Paraaortic lymph node (tissue), 1 donor: ENCODE data around the gene ADAMTS20.

- PRO-cap = no peak
Observed at GRCh38 chr12:40474649-40475091, 217.6 kb upstream of the CNTN1 start.

- PRO-cap = no peak
Observed at GRCh38 chr12:42143995-42144174, 789 bp downstream of the GXYLT1 start.

- PRO-cap = no peak
Observed at GRCh38 chr12:42464702-42465396, 124.7 kb downstream of the PRICKLE1 start.

DNA sequence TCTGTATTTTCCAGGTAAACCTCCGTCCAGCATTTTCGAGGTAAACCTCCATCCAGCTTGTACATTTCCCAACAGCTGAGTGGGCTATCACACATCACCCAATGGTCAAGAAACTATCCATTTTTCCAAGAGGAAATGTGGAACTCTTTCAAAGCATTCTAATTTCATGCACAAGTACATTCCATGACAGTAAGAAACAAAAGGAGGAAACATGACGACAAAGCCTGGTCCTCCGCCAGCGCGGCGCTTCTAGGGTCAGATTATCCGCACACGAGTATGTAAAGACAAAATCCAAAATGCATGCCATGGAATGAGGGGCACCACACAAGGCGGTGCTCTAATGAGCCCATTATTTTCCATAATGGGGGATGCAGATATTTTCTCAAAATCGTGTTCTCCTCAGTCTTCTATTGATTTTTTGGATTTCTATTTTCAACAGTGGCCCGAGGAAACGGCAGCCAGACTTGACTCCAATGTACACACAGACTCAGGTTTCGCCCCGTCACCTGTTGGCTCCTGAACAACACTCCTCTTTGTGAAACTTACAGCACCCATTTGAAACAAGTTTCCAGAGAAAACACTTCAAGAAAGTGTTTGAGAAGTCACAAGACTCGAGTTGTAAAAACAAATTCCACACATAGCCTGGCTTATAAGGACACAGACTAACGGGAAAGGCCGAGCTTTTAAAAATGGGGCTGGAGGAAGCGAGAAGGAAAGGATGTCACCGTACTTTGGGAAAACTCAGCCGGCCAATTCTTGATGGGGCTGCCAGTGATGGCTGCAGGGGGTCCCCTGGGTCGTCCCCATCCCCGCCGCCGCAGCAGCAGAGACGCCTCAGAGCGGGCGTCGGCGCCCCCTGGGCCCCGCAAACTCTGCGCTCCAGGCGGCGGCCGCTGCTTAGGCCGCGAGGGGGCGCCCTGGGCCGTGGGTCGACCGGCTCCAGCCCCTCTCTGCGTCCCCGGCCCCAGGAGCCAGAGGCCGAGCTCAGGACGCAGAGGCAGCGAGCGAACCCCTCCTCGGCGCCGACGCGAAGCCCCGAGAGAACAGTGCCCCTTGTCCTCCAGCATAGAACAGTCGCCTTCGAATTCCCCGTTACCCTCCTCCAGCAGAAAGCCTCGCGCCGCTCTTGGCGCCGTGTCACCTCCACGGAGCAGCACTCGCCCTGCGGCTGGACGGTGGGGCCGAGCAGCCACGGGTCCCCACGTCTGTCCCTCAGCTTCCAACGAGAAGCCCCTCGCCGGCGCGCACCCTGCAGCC lies 107.1 kb downstream of the PRICKLE1 start:
- PRO-cap = unidirectional peak, plus-strand start at position 301 of the sequence; bidirectional peak, plus-strand start at position 974 of the sequence, minus-strand start at position 874 of the sequence

DNA sequence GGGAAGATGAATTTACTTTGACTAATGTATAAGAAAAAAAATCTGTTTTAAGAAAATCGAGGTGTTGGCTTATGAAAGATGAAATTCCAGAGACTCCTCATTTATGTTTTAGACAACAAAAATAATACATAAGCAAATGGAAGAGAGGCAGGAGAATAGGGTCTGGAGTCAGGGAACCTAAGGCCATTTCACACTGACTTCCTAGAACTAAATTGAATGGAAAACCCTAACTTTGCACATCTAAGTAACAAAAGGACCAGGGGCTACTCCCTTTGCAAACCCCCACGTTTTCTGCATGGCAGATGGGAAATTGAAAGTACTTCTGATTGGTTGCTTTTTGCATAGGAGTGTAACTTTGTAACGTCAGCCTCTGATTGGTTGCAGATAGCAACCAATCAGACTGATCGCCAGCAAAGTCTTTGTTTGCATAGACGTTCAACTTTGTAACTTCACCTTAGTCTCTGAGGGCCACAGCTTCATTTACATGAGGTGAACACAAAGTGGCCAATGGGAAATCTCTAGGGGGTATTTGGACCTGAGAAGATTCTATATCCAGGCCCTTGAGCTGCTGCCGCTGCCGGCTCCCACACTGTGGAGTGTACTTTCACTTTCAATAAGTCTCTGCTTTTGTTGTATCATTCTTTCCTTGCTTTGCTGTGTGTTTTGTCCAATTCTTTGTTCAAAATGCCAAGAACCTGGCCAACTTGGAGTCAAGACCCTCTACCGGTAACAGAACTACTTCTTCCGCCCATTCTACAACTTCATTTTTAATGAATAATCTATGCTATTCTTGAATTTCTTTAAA lies 102.4 kb upstream of the PRICKLE1 start:
- PRO-cap = no peak

DNA sequence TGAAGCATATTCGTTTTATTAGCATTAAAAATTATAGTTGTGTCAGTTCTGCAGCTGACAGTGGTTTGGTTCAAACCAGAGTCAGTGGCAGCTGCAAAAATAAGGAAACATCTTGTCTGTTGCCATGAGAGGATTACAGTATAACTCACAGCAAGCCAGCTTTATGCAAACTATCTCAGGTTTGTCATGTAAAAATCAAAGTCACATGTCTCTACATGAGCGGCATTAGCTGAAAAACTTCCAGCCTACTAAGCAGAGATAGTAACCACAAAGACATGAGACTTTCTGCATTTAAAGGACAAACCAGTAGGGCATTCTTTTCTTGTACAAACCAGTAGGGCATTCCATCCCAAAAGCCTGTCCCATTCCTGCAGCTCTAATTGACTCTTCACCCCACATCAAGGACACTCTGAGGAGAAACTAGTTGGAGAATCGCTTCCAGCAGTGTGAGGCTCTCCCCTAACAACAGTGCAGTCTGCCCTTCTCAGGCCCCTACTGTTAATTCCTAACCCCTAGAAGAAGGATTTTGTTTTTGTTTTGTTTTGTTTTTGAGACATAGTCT lies 279.7 kb downstream of the ADAMTS20 start:
- PRO-cap = unidirectional peak, minus-strand start at position 135 of the sequence

DNA sequence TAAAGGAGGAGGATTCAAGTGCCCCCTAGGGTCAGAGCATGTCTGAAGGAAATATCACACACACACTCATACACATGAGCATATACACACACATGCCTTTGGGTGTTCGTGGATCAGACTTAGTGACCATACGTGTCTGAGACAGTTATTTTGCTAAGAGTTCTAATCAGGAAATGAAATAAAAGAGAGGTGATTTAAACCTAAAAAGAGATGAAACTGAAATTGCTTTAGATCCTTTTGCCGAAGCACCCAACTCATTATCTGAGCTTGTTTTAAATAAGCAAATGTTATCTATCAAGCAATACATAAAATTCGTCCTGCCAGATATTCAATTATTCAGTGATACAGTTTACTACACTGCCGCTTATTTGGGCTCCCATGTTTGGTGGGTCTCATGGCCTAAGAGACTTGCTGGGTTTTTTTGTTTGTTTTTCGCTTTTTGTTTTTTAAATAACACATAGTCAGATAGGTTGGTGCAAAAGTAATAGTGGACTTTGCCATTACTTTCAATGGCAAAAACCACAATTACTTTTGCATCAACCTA lies 260.9 kb downstream of the ADAMTS20 start:
- PRO-cap = no peak

DNA sequence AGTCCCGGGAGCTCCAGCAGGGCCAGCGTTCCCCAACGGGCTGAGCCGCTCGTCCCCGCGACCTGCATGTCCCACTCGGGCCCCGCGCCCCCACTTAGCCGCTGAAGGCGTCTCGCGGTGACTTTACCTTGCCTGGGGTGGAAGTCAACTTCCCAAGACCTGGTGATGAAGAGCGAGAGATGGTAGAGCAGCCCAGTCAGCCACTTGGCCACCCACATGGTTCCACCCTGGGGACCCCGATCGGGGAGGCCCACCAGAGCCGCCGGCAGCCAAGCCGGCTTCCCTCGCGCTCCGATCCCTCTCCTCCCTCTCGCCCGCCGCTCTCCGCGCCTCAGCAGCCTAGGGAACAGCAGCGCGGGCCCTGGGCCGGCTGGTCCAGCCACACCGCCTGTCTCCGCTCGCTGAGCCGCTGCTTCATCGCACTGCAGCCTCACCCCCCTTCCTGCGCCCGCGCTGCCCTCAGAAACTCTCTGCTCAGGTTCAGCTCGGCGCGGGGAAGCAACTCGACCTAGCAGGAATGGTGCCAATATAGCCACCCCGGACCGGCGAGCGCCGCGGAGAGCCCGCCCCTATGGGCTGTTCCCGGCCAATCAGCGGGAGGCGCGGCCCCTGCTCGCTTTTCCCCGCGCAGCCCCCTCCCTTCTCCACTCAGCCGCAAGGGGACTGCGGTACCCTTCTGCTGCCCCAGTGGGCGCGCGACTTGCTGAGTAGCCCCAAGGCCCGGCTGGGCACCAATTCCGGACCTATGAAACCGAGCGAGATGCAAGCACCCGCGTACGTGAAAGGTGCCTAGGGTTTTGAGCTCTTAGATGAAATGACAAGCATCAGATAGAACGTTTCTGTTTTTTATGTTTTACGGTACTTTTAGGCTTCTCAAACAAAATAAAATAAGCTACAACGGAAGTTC lies at the start of gene ADAMTS20:
TSS of gene ADAMTS20 (minus strand) at position 500 of the 907 bp plus-strand sequence.
- PRO-cap = no peak

GRCh38 chr12:43846769-43848135 lies 11.4 kb downstream of the TMEM117 start:
- PRO-cap = no peak

DNA sequence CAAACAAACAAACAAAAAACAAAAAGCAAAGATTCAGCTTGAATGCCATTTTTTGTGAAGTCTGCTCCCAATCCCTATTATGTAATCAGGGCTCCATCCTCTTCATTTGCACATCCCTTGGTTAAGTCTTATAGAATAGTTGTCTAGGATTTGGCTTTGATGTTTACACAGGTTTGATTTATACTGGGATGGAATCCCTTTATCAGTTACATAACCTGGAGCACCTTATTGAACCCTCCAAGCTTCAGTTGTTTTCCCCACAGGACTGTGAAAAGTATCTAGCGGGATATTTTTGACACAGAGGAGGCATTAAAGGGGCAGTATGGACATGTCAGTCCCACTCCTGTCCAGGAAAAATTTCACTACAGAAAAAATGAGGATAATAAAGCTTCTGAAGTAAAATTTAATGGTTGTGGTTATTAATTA lies 416.6 kb downstream of the TMEM117 start:
- PRO-cap = no peak

DNA sequence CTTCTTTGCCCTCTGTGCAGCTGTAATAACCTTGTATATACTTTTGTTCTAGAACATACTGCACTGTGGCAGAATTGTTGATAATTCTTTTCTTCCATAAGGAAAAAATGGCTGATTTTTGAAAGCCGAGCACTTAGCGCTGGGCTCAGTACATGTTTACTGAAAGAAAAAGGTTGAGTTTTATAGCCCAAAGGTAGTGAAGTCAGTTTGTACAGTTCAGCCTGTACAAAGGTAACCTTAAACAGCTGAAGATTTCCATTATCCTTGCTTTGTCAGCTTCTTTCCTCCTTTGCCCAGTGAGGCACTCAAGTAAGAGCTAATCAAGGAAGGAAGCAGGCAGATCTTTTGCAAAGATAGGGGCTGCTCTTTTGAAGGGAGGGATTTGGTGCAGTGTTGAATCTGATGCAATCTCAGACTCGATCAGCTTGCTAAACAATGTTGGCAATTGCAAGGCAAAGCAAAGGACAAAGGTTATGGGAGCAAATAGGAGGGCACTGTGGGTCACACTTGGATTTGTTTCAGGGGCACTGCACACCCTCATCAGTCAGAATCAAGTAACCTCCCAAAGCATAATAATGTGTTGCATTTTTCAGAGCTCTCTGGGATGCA lies 44.2 kb downstream of the ANO6 start:
- PRO-cap = no peak

DNA sequence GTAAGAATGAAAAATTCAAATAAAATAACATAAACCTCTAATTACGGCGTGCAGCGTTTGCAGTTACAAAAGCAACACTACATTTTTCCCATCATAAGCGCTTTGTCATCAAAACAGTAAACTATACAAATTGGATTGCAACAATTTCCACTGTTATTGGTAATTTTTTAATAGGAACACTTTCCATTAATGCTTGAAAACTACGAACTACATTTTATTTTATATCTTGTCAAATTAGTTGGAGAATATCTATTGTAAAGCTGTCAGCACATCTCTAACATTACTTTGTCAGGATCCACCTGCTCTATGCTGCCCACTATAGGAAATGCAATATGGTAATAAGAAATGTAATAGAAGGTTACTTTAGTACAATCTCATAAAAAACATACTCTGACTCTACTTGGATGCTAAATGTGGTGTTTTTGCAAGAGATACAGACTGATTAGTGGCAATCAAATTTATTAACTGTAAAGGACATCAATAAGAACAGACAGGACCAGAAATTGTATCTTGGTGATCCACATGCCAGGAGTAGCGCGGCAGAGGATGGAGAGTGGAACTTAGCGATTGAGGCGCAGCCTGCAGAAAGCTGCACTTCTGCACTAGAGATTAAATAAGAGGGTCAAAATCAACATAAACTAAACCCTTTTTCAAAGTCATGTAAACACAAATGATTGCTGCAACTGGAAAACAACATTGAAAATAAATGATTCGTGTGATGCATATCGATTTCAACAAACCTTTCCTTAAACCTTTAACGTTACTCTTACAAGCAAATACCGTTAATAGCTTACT lies 3.7 kb upstream of the ARID2 start:
- PRO-cap = no peak

- PRO-cap = unidirectional peak, minus-strand start at chr12:45878762
Observed at GRCh38 chr12:45878558-45879101, 111.7 kb downstream of the SCAF11 start.

DNA sequence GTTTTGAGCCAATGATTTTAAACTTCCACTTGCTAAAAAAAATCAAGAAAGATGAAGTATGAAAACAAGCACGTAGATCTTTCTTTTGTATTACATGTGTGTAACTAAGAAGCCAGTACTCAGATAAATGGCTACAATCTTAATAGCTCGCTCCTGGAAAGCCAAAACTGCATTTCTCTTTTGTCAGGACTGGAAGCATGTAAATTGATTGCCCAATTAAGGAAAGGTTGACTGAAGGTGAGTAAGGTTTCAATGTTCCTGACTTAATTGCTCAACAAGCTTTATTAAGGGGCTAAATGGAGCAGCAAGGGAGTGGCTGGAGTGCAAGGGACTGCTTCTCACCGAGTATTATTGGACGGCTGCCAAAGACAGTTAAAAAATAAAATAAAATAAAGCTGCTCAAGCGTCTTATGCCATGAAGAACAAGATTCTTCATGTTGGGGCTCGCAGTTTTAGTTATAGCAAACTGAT lies 108.8 kb downstream of the SLC38A1 start:
- PRO-cap = no peak

DNA sequence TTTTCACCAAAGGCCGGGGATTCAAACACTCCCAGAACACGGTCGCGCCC lies 923 bp downstream of the SLC38A1 start:
- PRO-cap = no peak

- PRO-cap = no peak
Observed at GRCh38 chr12:46365551-46365874, 7.1 kb downstream of the SLC38A2 start.

- PRO-cap = no peak
Observed at GRCh38 chr12:46390374-46390573, 17.7 kb upstream of the SLC38A2 start.

DNA sequence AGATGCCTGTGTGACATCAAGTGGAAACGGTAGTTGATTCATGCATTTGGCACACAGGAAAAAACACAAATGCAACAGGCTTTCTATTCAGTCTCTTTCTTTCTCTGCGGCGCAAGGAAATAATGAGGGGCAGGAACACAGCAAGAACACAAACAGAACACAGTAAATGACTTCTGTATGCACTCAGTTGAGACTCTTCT lies 190.3 kb upstream of the SLC38A2 start:
- PRO-cap = no peak

GRCh38 chr12:46585765-46586297 lies 213.3 kb upstream of the SLC38A2 start:
- PRO-cap = no peak

DNA sequence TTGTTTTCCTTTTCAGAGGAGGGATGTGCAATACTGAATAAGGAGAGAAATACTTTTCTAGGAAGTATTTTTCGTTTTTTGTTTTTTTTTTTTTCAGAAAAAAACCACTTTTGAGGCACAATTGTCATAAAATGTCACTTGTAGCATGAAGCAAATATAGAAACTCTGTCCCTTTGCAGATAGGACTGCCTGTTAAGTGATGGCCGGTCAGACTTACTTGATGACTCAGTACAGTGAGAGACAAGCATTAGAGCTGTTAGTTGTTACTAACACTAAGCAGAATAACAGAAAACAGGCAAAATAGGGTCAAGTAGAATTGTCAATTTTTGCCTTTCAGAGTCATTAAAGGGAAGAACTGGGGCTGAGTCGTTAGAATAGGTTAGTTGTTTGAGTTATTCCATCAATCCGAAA lies 168.0 kb downstream of the SLC38A4 start:
- PRO-cap = no peak